UCH-1 (cell line): ENCODE measurements around a stretch of chr12.

DNA sequence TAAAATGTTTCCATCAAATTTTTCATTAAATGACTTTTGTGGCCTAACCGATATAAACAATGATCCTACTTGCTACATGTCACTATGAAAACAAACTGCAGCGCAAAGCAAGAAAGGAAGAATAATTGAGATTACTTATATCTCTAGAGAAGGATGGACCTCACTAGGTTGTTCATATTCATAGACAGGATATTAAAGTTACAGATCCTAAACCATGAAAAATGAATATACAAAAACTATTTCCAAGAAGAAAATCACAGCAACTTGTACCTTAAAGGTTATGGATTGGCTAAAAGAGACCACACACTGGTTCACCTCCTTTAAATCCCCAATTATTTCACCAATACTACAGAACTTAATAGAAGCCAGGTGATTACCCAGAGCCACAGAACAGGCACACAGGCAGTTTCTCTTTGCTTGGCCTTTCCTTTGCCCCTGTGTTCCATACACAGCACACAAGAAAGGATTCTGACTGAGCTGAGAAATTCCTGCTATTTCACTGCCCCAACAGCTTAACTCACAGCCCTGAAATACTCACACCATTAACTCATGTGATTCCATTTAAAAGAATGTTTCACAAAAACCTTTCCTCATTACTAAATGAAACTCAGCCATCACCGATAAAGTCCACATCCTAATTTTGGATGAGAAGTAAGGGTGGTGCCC lies 133.7 kb downstream of the MED13L start:
- RRBS, result no CpG with 5 or more reads among the region's 3 CpGs

DNA sequence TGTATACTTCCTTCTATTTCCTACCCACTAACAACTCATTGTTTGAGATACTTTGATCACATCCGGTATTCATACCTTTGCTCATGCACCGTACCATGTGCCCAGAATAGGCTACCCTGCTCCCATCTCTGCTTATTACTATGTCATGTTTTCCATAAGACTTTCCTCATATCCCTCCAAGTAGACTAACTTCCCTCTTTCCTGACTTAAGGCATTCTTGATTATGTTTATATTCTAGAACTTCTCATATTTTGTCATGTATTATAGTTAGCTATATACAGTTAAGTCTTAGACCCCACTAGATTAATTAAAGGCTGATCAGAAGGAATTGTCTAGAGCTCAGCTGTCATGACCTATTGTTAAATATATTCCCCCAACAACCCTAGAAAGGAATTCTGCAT lies 128.5 kb downstream of the MED13L start:
- RRBS, result no CpG with 5 or more reads among the region's 2 CpGs

DNA sequence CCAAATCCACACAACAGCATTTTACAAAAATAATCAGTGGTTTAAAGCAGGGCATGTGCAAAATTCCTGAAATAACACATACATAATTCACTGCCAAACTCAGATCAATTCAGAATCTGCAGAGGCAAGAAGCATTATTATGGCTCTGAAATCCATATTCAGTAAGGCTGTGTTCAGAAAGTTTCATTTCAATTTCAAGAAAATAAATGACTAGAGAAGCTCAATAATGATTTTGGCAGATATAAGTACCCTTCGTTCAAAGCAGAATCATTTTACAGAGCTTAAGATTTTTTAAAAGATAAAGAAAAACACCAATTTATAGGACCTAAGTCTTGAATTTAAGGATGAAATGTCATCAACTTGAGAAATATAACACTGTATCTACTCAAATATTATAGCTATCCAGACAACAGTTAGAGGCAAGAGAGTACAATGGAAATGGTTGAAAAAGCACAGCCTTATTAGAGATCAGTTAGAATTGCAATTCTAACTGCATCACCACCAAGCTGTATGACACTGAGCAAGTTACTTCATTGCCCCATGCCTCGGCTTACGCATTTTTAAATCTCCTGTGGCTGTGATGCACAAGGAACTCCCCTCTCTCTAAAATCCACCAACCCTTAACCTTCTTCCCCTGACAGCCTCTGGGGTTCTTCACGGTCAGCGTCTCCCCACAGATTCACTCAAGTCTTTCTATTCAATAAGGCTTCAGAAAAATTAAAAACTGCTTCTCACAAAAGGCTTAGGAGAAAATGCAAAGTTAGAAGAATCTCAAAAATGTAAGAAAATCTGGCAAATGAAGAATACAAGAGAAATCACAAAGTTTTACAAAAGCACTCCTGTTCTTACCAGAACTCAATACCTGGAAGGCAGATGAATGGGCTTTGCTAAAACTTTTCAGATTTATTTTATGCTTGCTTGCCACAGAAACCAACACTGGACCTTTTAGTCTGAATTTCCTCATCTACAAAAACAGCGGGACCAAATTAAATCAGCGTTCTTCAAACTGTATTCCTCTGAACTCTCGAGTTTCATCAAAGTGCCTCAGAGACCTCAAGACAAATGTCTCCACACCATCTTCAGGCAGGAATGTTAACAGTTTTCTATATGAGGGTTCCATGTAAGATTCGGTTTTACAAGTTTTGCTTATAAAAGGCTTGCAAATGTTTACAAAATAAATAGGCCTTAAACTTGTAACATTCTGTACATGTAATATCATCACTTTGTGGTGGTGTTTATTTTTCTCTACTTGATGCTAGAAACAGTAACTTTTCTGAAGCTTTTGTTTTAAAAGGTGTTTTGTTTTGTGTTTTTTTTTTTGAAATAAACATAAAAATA lies 74.9 kb downstream of the MED13L start:
- RRBS, result no CpG with 5 or more reads among the region's 9 CpGs

DNA sequence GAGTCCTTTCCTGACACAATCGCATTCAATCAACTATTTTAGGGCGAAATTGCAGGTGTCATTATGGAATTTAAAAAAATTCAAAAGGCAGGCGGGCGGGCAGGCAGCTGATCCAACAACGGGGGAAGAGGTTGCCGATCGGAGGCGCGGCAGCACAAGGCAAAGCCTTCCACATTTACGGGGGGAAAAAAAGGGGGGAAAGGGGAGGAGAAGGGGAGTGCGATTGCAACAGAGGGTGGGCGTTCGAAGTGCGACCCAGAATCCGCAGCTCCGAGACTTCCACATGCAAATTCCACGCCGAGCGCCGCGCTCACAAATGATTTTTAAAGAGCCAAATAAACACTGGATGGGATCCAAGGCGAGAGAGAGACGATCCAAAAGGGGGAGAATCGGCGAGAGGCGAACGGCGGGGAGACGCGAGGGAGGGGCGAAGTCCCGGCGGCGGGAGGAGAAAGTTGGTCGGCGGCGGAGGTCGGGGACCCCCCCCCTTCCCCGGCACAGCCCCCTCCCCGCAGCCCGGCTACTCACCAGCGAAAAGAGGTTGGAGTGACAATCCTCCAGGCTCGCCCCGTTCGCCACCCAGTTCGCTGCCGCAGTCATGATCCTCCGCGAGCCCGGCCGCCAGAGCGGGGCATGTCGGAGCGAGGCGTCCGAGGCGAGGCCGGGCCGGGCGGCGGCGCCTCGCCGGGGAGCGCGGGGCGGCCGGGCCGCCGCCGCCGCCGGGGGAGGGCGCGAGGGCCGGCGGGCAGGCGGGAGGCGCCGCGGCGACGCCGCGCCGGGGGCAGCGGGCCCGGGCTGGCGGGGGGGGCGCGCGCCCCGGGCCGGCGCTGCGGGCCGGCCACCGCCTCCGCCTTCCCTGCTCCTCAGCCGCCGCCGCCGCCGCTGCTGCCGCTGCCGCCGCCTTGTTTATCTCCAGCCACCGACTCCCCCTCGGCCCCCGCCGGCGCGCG lies 686 bp downstream of the MED13L start:
- RRBS, result 3% methylated on average over 38 of the region's 114 CpGs

DNA sequence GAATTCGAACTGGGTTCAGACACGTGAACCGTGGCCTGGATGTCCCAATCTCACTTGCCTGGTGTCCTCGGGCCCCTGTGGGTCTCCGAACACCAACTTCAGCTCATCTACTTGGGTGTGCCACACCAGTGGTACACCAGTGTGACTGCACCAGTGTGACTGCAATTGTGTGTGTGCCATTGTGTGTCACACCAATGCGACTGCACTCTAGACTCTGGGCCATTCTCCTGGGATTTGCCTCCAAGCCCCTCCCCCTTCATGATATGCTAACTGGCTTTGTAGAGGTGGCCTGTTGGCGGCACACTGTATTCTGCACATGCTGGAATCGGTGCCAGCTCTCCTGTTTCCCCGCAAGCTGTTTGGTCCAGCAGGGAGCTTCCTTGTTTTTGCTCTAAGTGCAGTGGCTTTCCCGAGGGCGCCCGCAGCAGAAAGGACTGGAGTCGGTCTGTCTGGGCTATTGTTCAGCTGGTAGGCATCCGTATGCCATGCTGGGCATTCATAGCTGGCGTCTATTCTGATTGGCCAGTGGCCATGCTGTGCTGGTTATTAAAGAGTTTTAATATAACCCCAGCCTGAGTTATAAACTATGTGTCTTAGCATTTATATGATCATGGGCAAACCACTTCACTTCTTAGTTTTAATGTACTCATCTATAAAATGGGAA lies 88.9 kb upstream of the MED13L start:
- RRBS, result no CpG with 5 or more reads among the region's 15 CpGs

DNA sequence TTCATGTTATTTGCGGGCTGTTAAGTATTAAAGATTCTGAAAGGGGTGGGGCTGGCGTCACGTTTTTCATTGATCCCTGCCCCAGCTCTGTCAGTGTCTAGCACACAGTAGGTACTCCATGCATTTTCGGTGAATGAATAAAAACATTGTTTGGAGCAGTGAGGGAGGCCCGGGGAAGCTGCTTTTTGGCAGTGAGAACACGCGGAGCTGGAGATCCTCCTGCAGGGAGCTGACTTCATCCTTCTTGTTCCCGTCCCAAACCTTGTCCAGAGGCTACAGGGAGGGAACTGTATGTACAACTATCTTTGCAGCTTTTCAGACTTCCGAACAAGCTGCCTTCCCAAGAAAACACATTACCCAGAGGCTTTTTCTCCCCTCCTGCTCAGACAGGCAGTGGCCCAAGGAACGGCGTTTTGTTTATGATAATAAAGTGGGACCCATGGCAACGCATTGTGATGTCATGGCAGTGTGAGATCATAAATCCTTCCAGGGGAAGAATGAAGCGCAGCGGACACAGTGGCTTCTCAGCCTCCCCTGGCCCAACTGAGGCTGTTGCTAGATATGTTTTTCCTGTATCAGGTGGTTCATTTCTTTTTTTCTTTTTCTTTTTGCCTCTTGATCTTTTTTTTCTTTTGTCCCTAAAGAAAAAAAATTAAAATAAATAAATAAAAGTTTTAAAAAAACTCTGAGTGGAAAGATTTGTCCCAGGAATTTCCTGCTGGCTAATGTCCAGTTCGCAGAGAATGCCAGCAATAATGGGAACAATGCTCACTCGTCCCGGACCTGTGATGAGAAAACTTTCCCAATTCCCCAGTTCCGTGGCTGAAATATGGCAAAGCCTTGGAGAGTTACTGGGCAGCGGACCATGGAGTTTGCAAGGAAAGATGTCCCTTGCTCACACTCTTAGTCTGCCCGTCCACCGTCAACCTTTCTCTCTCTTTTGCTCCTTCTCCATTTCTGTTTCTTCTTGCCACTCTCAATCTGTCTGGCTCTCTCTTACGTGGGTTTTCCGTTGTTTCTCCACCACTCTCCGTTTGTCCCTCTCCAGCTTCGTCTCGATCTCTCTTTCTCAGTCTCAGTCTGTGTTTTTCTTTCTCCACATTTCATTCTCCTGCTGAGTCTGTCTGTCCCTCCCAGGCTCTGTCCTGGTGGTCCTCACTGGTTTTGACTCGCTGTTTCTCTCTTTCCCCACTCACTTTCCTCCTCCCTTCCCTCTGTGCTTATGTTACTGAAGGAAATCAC lies 103.4 kb upstream of the MAP1LC3B2 start:
- RRBS, result no CpG with 5 or more reads among the region's 27 CpGs

DNA sequence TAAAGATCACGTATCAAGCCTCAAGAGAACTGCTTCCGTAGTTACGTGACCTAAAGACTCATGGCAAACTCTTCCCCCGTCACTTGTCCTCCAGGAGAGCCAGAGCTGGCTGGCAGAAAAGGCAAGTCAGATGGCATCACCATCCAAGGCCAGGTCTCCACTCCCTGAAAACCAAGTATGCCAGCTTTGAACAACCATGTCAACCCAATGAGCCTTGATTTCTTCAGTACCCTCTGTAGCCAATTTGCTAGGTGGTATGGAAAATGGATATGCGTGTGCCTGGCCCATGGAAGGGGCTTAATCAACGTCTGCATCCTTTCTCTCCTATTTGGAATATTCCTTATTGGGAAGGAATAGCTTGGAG lies 40.8 kb downstream of the MAP1LC3B2 start:
- RRBS, result no CpG with 5 or more reads among the region's 6 CpGs

GRCh38 chr12:116687770-116688325 lies 50.0 kb downstream of the SPRING1 start:
- RRBS, result no CpG with 5 or more reads among the region's 11 CpGs

GRCh38 chr12:116878508-116879328 lies 2.5 kb downstream of the HRK start:
- RRBS, result 5% methylated on average over 12 of the region's 48 CpGs

DNA sequence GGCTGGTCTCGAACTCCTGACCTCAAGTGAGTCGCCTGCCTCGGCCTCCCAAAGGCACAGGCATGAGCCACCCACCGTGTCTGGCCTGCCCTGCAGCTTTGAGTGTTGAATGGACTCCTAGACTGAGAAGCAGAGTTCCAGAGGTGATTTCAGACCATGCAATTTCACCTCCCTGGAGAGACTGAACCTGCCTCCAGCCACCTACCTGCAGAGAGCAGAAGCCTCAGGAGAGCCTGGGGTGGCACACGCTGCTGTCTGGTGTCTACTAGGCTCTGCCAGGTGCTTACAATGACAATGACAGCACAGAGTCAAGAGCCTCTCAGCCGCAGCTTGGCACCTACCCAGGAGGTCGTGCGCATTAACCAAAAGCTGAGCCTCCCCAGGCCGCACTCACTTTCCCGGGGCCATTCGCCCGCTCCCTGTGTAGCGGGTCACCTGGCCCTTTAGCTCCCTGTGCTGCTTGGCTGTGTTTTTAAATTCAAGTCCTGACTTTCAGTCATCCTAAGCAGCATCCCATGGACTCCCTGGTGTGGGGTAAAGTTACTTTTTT lies 63.2 kb downstream of the TESC start:
- RRBS, result no CpG with 5 or more reads among the region's 13 CpGs

DNA sequence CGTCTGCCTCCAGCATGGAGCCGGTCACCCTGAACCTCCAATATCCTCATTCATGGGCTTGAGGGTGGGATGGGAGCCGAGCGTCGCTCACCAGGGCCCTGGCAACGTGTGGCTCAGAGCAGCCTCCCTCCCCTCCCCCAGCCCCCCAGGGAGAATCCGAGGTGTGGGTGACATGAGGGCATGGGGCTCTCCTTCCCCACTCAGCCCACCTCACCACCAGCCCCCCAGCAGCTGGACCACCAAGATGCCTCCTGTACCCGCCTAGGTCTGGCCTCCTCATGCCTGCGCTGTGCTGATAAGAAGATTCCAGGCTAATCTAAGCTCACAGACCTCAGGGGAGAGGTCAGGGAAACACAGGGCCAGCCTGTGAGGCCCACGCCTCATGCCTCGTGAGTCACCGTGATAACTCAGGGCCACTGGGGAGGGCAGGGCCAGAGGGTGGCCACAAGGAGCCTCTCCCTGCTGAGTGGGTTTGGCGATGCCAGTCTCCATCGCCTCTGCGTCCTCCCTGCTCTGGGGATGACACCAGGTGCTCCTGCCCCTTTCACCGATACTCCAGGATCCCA lies 57.0 kb downstream of the TESC start:
- RRBS, result no CpG with 5 or more reads among the region's 16 CpGs

- RRBS, result 100% methylated on average over 1 of the region's 35 CpGs
These were observed 54.1 kb downstream of the TESC start for GRCh38 chr12:117044816-117045811.

GRCh38 chr12:117111759-117112136 lies 12.5 kb upstream of the TESC start:
- RRBS, result no CpG with 5 or more reads among the region's 9 CpGs

GRCh38 chr12:117334129-117334504 lies 27.3 kb downstream of the NOS1 start:
- RRBS, result no CpG with 5 or more reads among the region's 3 CpGs

DNA sequence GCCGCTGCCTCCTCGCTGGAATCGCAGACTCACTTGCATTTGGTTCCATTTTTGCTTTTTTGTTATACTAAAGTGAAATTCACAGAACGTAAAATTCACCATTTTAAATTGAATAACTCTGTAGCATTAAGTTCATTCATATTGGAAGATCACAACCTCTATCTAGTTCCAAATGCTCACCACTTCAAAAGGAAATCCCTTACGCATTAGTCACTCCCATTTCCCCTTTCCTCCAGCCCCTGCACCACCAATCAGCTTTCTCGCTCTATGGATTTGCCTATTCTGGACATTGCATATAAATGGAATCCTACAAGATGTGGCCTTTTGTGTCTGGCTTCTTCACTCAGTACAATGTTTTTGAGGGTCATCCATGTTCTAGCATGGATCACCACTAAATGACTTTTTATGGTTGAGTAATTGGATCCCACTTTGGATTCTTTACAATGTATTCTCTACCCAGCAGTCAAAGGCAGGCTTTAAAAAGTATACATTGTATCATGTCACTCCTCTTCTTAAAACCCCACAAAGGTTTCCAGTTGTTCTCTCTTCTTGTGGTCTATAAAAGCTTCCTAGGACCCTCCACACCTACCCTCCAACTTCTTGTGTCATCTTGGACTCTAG lies 294.4 kb downstream of the KSR2 start:
- RRBS, result no CpG with 5 or more reads among the region's 6 CpGs

- RRBS, result no CpG with 5 or more reads among the region's 5 CpGs
These were observed 179.2 kb downstream of the KSR2 start for GRCh38 chr12:117789506-117790003.

GRCh38 chr12:118034703-118035883 lies 18.6 kb downstream of the RFC5 start:
- RRBS, result no CpG with 5 or more reads among the region's 9 CpGs

GRCh38 chr12:118358897-118359449 lies 13.7 kb downstream of the TAOK3 start:
- RRBS, result no CpG with 5 or more reads among the region's 7 CpGs

GRCh38 chr12:119116142-119116509 lies 62.6 kb upstream of the HSPB8 start:
- RRBS, result no CpG with 5 or more reads among the region's 3 CpGs

DNA sequence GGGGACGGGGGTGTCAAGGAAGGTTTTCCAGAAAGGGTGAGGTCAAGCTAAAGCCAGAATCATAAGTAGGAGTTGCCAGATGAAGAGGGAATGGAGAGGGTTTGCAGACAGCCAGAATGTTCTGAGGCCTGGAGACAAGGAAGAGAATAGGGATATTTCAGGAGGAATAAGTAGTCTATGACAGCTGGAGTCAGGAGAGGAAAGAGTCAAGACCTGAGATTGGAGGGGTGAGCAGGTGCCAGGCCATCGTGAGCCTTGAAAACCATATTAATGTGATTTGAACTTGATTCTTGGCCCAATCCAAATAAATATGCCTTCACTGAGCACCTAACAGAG lies 29.2 kb upstream of the HSPB8 start:
- RRBS, result no CpG with 5 or more reads among the region's 2 CpGs